ENCODE data around the genes ALKBH4, FAM185A, LRRC17 and CDHR3.

- RAMPAGE, long total RNA: no peak
- RRBS: 17% methylated on average over 1 of the region's 89 CpGs
These were observed 7.5 kb upstream of the SPDYE6 start for GRCh38 chr7:102363336-102364626.

GRCh38 chr7:102425456-102426206 is 7.7 kb upstream of the ORAI2 start:
- RAMPAGE, long total RNA: no peak
- RRBS: 63% methylated on average over 9 of the region's 28 CpGs

DNA sequence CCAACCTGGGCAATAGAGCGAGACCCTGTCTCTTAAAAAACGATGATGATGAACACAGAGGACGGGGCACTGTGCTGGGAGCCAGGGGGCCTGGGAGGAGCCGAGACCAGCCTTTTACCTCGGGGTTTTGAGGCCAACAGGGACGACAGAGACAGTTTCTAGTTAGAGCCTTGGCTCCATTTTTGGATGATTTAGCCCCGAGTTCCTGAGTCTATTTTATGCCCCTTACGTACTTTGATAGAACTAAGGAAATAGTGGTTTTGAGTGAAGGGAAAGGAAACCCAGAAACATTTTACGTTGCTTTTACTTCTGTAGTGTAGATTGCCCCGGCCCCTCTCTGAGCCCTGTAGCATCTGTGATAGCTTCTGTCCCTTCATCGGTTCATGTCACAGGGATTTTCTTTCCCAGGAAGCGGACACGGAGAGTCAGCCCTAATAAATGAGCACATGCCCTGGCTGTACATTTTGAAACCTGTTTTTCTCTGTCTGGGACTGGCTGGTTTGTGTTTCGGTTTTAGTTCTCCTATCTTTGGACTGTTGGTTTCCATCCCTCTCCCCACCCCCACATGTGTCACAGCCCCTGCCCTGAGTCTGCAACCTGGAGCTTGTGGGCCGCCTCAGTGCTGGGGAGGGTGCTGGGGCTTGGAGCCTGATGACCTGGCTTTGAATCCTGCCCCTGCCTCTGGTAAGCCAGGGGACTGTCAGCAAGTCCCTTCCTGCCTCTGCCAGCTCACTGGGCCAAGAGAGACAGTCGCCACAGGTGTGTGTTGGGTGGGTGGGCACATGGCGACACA is 7.0 kb upstream of the ORAI2 start:
- RAMPAGE, long total RNA: no peak
- RRBS: no CpG with 5 or more reads among the region's 17 CpGs

DNA sequence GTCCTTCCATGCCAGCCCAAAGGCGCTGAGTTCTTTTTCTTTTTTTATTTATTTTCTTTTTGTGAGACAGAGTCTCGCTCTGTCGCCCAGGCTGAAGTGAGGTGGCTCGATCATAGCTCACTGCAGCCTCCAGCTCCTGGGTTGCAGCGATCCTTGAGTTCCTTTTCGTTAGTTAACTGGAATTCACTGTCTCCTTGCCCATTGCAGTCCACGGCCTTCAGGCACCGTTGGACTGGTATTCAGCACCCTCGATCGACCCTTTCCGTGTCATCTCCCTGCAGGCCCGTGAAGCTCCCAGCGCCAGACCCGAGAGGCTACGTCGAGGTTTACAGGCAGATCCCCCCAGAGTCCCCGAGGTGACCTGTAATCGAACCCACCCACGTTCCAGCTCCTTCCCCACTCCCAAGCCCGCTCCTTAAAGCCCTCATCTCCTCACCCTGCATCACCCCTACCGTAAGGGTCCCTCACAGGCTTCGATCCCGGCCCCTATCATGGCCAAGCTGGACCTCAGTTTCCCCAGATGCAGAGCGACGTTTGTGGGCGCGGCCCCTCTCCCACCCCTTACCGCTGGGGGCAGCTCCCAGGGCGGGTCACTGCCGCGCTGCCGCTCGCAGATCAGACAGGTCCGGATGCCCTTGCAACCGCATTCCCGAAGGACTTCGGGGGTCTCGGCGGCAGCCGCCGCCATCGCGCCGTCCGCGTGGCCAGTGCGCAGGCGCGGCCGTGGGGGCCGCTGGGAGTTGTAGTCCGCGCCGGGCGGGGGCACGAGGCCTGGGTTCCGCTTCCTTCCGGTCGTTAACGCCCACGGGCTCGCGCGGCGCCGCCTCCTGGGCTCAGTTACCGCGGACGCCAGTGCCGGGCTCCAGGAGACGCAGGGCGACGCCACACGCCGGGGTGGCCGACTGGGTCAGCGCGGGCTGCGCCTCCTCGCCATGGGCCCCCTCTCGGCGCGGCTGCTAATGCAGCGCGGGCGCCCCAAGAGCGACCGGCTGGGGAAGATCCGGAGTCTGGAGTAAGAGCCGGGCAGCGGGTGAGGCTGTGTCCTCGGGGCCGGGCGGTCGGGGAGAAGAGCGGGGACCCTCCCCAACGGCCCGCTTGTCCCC is at the start of gene ALKBH4:
ALKBH4 (minus strand) TSS at position 715 of the 1,103 bp plus-strand sequence.
- RAMPAGE, long total RNA: no peak
- RRBS: under 1% methylated on average over 23 of the region's 98 CpGs

DNA sequence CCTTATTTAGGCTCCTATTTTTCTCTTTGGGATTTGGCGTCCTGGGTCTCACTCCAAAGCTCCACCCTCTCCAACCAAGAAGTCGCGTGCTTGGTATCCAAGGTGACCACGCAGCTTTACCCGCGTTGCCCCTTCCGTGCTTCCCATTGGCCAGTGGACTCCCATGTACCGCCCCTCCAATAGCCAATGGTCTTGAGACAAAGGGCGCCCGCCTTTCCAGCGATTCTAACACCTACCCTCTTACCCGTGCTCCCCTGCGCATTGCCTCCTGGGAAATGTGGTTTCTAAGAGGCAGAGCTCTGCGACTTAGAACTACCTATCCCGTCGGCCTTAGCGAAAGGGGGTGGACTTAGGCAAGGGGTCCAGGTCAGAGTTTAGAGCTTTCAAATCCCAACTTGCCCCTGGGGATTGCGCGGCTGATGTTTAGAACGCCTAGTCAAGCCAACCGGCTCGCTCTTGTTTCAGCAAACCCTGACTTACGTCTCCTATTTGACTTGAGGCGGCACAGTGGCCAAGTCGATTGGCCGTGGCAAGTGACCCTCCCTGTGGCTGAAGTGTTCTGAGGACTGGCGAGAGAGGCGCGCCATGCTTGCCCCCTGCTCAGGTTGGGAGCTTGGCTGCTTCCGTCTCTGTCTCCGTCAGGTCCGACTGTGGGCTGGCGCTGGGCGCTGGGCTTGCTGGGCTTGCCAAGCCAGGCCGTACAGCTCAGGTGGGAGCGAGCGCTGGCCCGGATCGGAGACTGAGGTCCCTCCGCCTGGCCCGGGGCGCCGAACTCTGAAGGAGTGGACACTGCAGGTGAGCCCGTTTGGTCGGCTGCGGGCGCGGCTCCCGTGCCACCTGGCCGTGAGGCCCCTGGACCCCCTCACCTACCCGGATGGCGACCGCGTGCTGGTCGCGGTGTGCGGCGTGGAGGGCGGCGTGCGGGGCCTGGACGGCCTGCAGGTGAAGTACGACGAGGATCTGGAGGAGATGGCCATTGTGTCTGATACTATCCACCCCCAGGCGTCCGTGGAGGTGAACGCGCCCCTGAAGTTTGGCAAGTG is at the start of gene FAM185A:
FAM185A (plus strand) TSS at position 377 of the 1,043 bp plus-strand sequence.
- RAMPAGE, long total RNA: start-site peak on the plus strand centred at position 369 of the sequence, 72 bp wide, 30 and 9 reads in 2 replicates
- RRBS: no CpG with 5 or more reads among the region's 68 CpGs

DNA sequence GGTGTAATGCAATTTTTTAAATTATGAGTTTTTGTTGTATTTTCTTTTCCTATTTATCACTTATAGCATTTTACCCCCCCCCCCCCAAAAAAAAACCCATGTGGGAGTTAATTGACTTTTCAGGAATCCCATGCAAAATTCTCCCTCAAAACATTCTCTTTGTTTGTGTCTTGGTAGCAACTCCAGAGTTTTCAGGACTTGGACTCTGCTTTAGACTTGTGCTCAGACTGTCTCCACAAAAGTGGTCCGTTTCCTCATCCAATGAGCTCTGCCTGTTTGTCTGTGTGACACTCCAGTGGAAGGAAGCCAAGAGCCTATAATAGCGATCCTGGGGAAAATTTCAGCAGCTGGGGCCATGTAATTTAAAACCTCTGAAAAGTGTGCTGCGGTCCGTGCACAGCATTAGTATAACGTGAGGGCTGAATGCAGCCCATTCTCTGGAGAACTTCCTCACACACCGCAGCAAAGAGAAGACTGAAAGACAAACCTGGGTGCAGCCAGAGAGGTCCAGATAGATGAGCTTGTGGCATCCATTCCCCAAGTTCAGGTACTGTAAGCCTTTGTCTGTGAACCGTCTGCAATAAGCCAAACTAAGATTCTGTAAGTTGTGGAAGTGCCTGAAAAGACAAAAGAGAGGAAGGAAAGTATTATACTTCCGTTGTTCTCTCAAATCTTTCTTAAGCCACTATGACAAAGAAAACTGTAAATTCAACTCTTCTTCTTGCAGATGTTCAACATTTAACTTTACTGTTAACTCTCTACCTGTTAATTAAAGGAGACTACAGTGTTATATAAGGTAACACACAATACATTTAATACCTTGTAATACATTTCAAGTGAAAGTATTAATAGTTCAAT is at the start of gene LRRC17:
LRRC17 (plus strand) TSS at position 402 of the 858 bp plus-strand sequence.
- RAMPAGE, long total RNA: no peak
- RRBS: no CpG with 5 or more reads among the region's 8 CpGs

GRCh38 chr7:103101064-103101918 is 26.4 kb downstream of the ARMC10 start:
- RAMPAGE, long total RNA: no peak
- RRBS: no CpG with 5 or more reads among the region's 7 CpGs

GRCh38 chr7:103280185-103281195 is 16.7 kb upstream of the PMPCB start:
- RAMPAGE, long total RNA: no peak
- RRBS: 0% methylated on average over 4 of the region's 81 CpGs

- RAMPAGE, long total RNA: no peak
- RRBS: no CpG with 5 or more reads among the region's 8 CpGs
These were observed 10.8 kb downstream of the PMPCB start for GRCh38 chr7:103308053-103308496.

DNA sequence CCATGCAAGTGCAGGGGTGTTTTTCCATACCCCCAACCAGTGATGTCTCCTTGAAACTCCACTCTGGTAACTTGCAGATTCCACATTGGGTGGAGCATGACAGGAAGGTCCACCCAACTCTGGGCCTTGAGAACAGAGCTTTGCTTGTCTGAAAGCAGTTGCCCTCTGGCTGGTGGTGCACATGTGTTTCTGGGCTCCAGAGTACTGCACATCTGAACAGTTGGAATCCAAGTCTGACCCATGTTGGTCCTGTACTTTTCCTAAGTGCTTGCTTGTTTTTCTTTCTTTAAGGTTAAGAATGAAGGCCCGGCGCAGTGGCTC is 84.9 kb upstream of the KMT2E start:
- RAMPAGE, long total RNA: no peak
- RRBS: no CpG with 5 or more reads among the region's 2 CpGs

DNA sequence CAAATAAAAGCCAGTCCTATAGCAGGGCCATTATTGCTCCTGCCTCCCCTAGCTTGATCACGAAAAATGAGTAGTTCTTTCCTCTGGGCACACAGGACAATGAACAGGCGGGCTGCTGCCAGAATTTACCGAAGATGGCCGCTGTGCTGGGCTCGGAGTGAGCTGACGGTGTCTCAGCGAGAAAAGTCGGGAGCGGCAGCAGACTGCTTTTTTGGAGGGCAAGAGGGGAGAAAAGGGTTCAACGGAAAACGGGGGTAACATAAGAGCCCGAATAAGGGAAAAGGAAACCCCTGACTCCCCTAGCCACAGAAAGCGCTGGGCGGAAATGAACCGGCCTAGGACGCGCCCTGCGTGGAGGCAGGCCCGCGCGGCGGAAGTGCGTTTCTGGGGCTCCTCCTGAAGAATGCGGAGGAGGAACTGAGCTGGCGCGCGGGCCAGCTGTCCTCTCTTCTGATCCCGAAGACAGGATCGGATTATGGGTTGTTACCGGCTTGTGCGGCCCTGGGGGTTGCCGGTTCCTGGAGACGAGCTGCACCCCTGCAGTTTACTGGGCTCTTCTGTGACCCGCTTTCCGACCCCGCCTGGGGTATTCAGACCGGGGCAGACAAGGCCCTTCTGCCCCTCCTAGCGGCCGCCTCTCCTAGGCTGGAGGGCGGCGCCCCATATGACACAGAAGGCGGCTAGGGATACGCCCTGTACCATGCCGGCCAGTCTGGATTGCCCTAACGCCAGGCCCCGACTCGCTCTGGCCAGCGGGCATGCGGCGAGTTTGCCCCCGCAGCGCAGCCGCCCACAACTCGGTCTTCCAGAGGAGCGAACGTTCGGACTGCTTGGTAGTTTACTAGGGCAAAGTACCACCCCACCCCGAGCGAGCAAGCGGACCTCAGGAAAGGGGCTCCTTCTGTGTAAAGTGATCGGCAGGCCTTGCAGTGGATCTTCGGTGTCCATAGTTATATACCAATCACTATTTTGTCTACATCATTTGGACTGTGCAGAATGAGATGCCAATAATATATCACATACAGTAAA is 30.1 kb upstream of the KMT2E start:
- RAMPAGE, long total RNA: no peak
- RRBS: 2% methylated on average over 10 of the region's 62 CpGs

DNA sequence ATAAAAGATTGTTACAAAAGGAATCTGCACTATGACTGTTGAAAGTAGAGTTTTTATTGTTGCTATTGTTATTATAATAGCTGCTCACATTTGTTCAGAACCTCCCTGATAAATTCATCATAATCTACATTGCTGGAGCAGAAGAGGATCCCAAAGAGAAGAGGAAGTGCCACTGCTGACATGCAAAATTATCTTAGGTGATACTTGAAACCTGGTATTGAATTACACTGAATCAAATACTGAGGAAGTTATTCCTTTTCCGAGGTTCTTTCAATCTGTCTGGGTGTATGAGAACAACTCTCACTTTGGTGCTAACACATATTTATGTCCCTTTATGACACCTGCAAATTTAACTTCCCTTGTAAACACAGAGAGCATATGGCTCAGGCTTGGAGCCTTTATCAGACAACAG is 131.5 kb downstream of the SRPK2 start:
- RAMPAGE, long total RNA: no peak
- RRBS: no CpG with 5 or more reads among the region's 1 CpG

DNA sequence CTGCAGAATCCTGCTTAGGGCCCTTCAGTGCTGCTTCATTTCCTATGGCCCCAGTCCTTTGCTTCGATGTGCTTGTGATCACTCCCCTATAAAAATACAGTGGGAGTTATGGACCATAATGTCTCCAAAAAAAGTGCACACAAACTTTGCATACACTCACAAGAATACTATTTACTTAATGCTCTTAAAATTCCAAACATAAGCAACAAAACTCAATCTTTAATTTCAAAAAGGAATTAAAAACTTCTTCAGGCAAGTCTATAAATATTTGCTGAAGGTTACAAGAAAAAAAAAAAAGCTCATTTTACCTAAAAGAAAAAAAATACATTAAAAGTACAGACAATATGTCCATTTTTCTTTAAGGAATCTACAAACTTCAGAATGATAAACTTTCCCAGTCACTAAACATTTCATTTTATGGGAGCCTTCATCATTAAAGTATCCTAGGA is 79.7 kb downstream of the SRPK2 start:
- RAMPAGE, long total RNA: no peak
- RRBS: no CpG with 5 or more reads among the region's 1 CpG

- RAMPAGE, long total RNA: no peak
- RRBS: no CpG with 5 or more reads among the region's 7 CpGs
These were observed 28.9 kb downstream of the SRPK2 start for GRCh38 chr7:105359666-105360322.

DNA sequence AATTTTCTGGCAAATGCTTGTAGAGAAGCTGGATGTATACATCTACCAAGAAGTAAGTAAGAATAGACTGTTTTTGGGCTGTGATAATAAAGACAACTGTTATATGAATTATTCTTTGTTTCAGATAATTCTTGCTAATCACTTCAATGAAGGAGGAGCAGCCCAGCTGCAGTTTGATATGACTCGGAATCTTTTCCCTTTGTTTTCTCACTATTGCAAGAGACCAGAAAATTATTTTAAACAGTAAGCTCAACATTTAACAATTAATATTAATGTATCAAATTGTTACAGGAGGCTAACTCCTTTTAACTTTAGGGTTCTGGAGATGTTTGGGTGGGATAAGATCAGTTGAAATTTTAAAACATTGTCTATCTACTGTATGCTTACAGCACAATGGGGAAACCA is 15.9 kb downstream of the EFCAB10 start:
- RAMPAGE, long total RNA: no peak
- RRBS: no CpG with 5 or more reads among the region's 1 CpG

DNA sequence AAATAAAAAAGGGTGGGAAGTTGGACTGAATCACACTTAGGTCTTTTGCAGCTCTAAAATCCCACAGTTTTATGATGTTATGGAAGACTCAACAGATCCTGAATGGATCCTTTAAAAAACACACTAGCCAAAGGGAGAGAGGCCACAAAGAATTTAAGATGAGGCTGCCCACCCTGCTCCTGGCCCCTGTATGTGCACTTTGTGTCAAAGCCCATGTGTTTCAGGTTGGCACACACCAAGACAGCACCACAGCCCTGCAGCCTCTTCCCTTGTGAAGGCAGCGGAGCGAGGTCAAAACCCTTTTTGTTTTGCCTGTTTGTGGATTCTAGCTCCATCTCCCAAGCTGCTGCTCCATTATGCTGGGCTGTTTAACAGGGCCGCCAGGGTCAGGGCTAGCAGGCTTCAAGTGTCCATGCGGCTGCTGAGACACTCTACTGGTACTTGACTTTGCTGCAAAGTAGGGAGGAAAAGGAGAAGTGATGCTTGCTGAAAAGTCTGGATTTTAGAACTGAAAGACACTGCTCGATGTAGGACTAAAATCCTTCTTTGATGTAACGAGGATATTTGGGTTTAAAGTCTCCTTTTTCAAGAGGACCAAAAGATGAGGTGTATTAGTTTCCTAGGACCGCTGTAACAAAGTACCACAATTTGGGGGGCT is 142.3 kb upstream of the EFCAB10 start:
- RAMPAGE, long total RNA: no peak
- RRBS: no CpG with 5 or more reads among the region's 7 CpGs

GRCh38 chr7:105748131-105748421 is 128.3 kb downstream of the ATXN7L1 start:
- RAMPAGE, long total RNA: no peak
- RRBS: no CpG with 5 or more reads among the region's 2 CpGs

DNA sequence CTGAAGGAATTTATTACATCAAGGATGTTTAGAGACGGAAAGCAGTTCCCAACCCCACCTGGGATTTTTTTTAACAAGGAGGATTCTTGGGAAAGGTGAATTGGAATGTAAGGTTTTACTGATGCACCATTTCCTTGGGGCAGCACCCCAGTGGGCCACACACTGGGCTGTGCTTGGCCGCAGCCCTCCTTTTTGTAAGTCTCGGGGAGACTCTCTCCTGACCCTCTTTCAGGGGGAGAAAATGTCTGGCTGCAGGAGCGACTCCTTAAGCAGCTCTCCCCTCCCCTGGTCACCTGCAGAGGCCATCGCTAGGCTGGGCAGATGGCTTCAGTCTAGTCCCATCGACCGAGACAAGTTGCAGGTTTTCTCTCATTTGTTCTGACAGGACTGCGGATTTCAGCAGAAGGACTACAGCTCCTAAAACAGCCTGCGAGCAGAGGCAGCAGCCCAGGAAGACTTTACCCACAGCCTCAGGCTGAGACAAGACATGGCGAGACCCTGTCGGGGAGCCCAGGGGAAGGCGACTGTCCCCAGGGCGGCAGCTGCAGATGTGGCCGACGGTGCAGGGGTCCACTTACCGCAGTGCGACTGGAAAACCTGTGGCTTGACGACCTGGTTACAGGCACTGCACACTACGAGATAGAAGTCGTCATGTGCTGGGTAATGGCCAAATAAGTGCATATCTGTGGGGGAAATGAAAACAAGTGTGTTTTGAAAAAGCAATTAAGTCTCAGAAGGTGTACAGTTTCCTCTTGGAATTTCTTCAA is 88.2 kb downstream of the ATXN7L1 start:
- RAMPAGE, long total RNA: no peak
- RRBS: no CpG with 5 or more reads among the region's 20 CpGs

DNA sequence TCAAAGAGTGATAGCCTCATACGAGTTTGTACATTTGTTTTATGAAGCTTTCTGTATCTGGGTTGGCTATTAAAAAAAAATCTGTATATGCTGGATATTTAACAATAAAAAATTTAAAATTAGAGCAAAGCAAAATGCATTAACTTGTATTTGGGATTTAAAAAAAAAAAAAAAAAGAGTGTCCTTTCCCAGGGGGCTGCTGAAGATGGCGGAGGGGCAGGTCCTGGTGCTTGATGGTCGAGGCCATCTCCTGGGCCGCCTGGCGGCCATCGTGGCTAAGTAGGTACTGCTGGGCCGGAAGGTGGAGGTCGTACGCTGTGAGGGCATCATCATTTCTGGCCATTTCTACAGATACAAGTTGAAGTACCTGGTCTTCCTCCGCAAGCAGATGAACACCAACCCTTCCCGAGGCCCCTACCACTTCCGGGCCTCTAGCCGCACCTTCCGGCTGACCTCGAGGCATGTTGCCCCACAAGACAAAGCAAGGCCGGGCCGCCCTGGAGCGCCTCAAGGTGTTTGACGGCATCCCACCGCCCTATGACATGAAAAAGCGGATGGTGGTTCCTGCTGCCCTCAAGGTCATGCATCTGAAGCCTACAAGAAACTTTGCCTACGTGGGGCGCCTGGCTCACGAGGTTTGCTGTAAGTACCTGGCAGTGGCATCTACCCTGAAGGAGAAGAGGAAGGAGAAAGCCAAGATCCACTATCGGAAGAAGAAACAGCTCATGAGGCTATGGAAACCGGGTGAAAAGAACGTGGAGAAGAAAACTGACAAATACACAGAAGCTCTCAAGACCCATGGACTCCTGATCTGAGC is 56.9 kb downstream of the ATXN7L1 start:
- RAMPAGE, long total RNA: no peak
- RRBS: no CpG with 5 or more reads among the region's 27 CpGs

DNA sequence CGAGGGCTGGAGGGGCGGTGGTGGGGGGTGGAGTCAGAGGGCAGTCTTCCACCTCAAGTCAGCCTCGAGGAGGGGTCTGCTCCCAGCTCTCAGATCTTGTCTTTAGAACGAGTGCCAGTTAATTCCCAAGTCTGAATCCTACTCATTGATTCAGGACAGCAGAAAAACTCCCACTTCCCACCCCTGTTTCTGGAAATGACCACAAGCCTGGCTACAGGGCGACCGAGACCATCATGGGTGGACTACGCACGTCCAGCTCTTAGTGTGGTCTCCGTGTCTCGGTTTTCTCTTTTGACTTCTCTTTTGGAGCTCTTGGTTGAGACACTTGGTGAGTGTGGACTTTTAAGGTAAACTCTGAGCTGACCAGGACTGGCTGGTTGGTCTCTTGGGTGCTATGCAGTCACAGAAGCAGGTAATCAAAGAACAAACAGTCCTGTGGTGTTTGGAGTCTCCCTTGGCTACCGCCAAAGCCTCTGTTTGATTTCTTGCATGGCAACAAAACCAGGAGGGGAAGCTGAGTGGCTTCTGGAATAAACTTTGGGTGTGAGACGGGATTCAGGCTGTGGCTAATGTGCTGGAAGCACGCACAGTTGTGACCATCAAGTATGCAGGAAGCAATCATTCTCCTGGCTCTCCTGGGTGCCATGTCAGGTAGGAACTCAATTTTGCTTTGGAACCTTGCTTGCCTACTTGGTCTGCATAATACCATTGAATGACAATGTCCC is at the start of gene CDHR3:
CDHR3 (plus strand) TSS at position 551 of the 725 bp plus-strand sequence.
- RAMPAGE, long total RNA: no peak
- RRBS: no CpG with 5 or more reads among the region's 13 CpGs

Measured in epithelial cell of proximal tubule (primary cell).